Colic lymph node (tissue), 1 donor: ENCODE data around the genes WDR75, MFSD6 and NAB1.

DNA sequence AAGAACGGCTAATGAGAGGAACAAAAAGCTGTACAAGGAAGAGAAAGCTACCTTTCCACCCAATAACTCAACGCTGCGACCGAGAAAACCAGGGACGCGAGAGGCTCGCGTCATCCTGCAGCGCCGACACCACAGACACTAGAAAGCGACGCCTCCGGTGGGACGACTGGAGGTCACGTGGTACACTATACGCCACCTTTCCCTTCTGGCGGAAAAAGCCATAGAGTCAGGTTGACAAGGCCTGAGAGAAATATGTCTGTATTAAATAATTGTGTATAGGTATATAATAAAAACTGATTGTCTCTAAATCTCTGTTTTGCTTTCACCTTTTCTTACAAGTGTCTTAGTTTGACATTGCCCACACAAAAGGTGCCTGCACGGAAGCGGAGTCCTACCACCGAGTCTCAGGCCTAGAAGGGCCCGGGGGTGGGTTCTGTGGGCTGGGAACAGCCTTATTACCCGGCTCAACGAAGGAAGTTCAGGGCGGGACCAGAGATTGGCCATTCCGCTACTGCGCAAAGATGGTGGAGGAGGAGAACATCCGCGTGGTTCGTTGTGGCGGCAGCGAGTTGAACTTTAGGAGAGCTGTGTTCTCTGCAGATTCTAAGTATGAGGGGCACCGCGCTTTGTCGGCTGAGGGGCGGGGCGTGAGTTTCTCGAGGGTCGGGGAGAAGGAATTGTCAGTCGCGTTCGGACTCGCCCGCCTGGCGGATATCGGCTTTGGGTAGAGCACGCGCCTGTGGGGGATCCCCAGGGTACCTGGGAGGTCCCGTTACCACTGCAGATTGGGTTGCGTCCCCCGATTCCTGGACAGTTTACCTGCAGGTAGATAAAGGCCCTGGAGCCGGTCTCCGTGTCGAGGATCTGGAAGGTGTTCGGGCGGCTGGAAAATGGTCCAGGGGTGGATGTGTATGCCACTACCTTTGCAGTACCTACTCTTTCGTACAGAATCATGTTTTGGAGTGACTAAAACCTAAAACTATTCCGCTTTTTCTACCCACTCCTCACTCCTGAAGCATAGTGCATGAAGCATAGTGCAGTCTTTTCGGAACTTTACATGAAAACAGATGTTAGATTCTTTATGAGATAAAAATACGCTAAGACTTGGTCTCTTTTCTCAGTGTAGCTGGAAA lies at the start of gene WDR75:
Gene WDR75 (plus strand): TSS at position 503 of the 1,133 bp plus-strand sequence.
- PRO-cap, result bidirectional peak, plus-strand start at position 165 of the sequence, minus-strand start at position 117 of the sequence; bidirectional peak, plus-strand start at position 518 of the sequence, minus-strand start at position 406 of the sequence

DNA sequence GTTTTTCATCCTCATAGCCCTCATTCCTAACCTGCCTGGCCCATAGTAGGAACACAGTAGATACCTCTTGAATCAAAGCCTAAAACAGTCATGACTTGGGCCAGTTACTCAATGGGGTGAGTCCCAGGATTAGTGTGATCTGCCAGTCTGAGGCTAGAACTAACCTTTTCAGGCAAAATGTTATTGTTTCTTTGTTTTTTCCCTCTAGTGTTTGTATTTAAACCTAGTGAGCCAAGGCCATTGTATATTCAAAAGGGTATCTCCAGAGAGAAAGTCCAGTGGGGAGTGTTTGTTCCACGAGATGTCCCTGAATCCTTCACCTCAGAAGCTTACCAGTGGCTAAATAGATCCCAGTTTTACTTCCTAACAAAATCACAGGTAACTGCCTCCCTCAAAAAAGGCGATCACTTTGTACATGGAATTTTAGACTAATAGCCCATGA lies 28.6 kb downstream of the WDR75 start:
- PRO-cap, result no peak

DNA sequence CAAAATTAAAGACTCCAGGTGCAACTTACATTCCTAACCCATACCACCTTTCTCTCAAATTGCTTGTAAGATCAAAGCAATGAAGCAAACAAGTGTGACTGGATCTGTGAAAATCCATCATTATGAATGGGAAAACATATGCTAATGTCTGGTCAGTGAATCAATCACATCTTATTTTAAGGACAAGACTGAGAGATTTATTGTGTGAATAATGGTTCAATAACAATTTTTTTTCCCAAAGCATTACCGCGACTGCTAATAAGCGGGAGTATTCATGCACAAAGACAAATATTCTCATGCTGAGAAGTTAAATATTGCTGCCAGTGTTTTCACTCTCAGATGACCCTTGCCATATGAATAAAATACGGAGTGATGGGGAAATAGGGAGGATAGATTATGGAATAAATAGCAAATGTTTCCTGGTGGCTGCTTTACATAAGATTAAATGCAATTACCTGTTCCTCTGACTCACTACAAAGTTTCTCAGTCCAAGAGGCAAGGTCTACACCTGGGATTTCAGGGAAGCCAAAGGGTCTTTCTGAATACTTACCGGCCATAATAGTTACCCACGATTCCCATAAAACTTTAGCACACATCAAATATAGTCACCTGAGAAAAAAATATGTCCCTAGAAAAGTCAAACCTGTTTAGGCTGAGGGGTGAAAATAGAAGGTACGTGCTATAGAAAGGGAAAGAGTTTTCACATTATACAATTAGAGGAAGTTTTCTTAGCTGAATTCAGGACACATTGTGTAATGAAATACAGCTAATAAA lies 59.5 kb downstream of the WDR75 start:
- PRO-cap, result no peak

- PRO-cap, result no peak
Observed at GRCh38 chr2:189522724-189523211, 57.8 kb downstream of the SLC40A1 start.

GRCh38 chr2:189524611-189525247 lies 55.9 kb downstream of the SLC40A1 start:
- PRO-cap, result no peak

DNA sequence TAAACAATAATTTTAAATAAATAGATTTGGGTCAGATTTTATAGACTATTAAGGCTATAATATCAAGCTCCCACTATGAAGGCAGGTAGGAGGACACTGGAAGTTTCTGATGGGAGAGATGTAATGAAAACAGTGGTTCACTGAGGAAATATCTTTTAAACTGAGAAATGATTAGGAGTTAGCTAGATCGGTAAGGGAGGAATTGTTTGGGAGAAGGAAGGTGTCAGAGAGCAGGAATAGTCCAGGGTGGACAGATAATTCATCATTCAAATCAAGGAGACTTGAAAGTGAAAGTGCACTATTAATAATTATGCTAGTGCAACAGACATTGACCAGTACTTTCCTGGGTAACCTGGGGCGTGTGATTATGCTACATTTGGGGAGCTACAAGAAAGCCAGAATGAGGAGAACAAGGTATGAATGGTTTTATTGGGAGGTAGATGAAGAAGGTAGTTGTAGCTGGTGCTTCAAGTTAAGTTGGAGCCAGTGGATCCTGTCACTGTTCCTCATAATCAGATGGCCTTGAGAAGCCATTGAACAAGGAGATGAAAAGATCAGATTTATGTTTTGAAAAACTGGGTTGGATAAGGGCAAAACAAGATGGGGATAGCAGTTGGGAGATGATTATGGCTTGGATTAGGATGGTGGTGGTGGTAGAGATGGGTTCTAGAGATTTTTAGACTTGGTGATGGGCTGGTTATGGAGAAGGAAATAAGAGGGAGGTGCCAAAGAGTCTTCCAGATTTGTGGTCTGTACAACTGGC lies 28.4 kb downstream of the ANKAR start:
- PRO-cap, result no peak

DNA sequence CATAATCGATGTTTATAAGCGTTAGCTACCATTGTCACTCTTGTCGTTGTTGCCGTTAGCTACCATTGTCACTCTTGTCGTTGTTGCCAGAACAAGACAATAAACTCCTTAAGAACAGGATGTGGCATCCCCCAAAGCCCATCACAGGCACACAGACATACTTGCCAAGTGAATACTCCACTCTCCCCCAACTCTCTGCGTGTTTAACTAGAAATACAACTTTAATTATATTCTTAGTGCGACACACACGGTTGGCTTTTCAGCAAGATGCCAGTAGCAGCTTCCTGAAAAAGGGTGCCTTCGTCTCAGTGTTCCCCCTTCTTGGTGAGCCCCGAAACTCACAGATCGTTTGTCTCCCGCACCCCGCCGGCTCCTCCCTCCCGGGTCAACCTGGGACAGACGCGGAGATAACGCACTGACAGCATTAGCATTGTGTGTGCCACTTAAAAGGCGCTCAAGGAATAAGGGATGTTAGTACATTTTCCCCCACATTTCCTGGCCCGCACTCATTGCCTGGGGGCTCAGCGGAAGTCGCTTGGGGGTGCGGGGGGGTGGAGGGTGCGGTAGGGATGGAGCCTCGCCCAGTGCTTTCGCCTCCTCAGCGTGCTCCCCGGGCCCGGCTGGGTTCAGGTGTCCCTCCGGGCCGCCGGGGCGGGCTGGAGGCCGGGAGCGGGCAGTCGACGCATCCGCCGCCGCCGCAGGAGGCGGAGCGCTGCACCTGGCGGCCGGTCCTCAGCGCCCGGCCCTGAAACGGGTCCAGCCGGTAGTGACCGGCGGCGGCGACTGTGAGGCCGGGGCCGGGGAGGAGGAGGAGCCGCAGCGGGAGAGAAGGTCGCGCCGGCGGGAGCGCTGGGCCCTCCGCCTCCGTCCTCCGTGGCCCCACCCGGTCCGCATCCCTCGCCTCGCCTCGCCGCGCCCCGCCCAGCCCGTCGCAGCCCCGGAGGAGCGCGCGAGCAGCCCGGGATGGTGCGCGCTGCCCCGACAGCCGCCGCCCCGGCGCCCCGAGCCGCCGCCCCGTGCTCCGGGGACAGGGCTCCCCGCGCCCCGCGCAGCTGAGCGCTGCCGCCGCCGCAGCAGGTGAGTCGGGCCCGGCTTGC lies at the start of gene MFSD6:
Gene MFSD6 (plus strand): TSS at position 929 of the 1,097 bp plus-strand sequence.
- PRO-cap, result unidirectional peak, plus-strand start at position 37 of the sequence; bidirectional peak, plus-strand start at position 224 of the sequence, minus-strand start at position 76 of the sequence; bidirectional peak, plus-strand start at position 393 of the sequence, minus-strand start at position 261 of the sequence; bidirectional peak, plus-strand start at position 547 of the sequence, minus-strand start at position 622 of the sequence; bidirectional peak, plus-strand start at position 929 of the sequence, minus-strand start at position 875 of the sequence

DNA sequence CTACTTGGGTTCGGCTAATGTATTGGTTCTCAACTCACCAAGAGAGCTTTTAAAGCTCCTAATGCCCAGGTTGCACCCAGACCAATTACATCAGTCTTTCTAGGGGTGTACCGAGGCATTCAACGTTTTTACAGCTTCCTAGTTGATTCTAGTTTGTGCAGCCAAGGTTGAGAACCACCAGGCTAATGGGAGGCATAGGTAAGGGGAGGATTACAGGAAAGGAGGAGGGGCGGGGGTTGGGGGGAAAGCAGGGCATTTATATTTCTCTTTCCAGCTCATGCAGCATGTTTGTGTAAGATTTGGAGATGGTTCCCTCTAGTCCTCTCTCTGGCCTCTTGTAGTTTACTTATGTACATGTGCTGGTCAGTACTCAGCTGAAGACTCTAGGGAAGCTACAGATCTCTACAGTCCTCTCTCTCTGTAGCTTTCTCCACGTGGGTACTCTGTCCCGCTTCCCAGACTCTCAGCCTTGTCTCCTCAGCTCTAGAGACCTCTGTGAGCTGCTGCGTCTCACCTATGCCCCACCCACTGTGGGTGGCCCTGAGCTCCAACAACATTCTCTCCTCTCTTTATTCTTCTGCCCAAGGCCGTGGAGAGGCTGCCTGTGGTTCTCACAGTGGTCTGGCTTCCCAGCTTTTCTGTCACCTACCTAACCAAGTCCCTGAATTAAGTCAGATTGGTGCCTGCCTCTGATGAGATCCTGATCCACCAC lies 33.3 kb downstream of the MFSD6 start:
- PRO-cap, result no peak

GRCh38 chr2:190442126-190443127 lies 34.3 kb downstream of the MFSD6 start:
- PRO-cap, result no peak

DNA sequence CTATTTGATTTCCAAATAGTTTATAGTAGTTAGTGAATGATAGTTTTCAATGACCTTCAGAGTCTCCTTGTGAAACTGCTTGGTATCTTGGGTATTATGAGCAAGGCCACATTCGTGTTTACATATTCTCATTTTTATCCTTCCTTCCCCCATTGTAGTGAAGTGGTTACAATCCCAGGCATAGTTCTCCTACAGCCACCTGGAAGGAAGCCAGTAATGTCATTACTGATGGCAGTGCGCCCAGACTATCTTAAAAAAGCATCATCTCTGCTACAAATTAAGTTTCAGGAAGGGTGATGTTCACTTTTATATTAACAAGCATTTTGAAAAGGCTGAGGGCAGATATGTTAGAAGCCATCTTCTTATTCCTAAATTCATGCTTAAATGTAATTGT lies 61.0 kb downstream of the MFSD6 start:
- PRO-cap, result no peak

- PRO-cap, result no peak
Observed at GRCh38 chr2:190471553-190472051, 62.9 kb downstream of the NEMP2 start.

DNA sequence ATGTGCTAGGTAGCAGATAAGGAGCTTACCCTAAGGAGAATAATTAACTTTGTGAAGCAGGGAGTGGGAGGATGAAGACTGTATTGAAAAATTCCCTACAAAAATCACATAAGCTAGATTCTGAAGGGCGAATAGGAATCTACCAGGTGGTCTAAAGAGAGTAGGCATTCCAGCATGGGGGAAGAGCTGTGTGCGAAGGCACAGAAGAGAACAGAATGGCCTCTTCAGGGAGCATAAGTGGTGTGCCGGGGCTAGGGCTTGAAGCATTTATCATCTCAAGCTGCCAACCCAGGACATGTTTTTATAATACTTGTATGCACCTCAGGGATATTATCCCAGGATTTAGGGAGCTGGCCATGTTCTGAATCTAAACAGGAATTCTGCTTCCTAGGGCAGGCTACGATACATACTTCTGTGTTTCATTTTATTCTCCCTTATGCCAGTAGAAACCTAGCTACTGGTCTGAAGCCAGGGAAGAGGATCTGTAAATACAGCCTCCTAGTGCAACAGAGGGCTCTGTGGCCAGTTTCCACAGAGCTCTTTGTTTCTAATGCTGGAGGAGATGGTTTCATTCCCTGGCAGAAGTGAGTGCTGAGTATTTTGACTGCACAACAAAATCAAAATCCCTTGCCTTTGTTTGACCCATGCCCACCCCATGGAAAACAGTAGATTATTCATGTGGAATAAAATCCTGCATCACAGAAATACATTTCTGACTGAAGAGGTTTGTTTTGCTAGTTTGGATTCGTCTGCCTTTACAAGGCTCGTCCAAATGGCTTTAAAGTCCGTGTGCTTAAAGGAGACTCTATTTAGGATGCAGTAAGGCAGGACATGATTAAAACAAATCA lies 56.5 kb downstream of the NEMP2 start:
- PRO-cap, result no peak

DNA sequence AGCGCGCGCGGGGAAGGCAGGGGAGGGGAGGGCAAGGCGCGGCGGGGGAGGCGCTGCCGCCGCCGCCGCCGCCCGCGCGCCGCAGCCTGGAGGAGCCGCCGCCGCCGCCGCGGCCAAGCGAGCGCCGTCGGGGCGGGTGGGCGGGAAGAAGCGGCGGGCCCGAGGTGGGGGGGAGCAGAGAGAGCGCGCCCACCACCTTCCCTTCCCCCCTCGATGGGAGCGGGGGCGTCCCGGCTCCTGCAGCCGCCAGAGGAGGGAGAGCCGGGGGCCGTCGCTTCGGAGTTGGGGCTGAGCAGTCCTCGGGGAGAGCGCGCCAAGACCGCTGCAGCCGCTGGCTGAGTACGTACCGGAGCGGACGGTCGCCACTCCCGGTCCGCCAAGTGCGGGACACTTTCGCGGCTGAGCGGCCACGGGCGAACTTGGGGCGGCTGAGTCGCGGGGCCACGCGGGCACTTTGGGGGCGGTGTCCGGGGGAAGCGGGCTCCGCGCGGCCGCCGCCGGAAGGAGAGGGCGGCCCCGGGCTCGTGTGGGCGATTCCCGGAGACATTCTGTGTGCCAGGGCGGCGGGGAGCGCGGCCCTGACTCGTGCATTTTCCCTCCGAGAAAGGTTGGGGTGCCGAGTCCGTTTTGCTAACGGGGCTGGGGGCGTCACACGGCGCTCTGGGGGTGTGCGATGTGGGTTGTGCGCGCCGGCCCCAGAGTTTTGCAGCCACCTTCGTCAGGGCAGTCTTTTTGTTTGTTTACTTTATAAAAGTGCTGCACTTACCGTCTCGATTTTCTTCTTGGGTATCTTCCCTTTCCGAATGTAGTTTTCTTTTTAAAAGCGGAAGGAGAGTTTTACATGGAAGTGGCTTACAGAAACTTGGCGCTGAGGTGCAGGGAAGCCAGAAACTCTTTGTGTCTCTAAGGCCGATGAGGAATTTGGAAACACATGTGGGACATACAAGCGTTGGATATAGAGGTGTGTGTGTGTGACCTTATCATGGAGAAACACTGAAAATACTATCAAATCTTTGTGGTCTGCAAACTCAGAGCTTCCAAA lies at the start of gene NAB1:
Gene NAB1 (plus strand): TSS at position 62 of the 1,042 bp plus-strand sequence.
- PRO-cap, result bidirectional peak, plus-strand start at position 551 of the sequence, minus-strand start at position 456 of the sequence; bidirectional peak, plus-strand start at position 857 of the sequence, minus-strand start at position 705 of the sequence

DNA sequence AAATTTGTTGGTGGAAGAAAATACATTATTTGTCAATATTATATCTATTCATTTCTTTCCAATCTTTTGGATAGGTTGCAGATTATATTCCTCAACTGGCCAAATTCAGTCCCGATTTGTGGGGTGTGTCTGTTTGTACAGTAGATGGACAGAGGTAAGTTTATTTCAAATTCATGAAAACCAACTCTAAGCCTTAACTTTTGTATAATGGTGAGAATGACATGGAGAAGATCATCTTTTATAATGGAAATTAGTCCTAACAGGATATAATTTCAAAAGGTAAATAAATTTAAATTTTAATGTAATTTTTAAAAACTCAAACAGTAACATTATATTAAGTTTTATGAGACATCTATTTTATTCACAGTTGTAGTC lies 21.2 kb downstream of the GLS start:
- PRO-cap, result no peak

- PRO-cap, result no peak
Observed at GRCh38 chr2:190915498-190916397, 35.1 kb downstream of the GLS start.

DNA sequence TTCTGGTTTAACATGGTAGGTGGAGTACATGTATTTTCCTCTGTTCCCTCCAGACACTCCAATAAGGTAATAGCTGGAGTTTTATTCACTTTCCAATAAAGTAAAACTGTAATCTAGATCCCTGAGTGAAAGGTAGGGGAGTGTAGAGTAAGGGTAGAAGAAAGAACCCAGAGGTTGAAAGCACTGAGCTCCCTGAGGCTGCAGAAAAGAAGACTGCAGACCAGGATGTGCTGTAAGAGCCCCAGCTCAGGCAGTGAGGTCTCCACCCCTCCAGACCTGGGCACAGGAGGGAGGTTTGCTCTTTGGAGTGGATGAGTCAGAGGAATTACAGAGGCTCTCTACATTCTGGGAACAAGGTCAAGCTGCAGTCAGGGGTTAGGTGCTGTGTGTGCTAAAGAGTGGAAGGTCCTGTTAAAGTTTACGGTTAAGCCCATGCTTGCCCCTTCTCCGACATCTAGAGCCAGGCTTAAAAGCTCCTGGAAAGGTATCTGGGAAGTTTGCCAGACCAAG lies 27.7 kb upstream of the STAT1 start:
- PRO-cap, result no peak

GRCh38 chr2:191115094-191115919 lies 35.5 kb downstream of the STAT4 start:
- PRO-cap, result no peak

DNA sequence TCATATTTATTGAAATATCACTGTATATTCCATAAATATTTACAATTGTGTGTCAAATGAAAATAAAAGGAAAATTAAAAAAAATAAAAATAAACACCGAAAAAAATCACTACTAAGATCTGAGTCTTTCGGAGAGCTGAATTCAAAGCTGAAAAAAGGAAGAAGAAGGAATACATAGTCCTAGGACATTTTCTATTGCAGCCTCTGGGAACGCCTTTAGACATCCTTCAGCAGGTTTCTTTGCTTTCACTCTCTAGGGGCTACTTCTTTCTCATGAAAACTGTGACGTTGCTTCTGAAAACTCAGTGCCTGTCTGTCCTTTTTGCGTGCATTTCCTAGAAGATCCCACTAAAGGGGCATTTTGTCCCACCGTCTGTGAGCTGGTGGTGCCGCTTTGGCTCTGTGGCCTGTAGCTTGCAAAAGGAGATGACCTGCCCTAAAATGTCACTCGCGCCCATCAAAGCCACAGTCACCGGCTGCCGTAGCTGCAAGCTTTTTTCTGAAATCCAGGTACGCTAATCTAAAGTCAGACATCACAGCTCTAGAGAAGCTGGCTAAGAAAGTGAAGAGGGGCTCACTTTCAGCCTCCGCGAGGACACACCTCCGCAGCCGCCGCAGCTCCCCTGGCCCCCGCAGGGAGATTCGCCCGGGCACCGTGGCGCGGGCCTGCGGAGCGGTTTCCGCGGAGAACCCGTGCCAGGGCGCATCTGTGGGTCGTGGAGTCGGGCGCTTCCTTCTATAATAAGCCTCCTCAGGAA lies 542 bp downstream of the STAT4 start:
- PRO-cap, result bidirectional peak, plus-strand start at position 305 of the sequence, minus-strand start at position 218 of the sequence

DNA sequence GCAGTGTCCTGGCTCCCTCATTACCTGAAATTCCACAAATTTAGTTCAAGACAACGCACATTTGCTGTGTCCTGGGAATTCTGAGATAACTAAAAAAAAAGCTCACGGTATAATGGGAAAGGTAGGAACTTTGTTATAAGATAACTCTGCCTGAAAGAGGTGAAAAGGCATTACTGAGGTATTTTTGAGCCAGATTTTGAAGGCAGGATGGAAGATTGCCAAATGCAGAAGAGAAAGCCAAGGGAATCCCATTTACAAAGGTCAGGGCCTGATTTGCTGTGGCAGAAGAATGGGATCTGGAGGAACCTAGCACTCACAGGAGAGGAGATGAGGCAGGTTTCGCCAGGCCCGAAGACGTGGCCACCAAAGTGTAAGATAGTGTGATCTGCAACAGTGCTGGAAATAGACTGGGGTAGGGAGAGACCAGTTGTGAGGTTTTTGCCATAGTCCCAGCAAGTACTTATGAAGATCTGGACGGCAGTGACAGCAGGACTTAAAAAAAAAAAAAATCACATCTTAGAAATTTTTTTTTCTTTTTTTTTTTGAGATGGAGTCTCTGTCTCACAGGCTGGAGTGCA lies 22.1 kb upstream of the STAT4 start:
- PRO-cap, result no peak

GRCh38 chr2:191638461-191638824 lies 39.5 kb upstream of the NABP1 start:
- PRO-cap, result no peak